Zone of skin (tissue), 1 donor: ENCODE results near the genes SHD and STAP2.

DNA sequence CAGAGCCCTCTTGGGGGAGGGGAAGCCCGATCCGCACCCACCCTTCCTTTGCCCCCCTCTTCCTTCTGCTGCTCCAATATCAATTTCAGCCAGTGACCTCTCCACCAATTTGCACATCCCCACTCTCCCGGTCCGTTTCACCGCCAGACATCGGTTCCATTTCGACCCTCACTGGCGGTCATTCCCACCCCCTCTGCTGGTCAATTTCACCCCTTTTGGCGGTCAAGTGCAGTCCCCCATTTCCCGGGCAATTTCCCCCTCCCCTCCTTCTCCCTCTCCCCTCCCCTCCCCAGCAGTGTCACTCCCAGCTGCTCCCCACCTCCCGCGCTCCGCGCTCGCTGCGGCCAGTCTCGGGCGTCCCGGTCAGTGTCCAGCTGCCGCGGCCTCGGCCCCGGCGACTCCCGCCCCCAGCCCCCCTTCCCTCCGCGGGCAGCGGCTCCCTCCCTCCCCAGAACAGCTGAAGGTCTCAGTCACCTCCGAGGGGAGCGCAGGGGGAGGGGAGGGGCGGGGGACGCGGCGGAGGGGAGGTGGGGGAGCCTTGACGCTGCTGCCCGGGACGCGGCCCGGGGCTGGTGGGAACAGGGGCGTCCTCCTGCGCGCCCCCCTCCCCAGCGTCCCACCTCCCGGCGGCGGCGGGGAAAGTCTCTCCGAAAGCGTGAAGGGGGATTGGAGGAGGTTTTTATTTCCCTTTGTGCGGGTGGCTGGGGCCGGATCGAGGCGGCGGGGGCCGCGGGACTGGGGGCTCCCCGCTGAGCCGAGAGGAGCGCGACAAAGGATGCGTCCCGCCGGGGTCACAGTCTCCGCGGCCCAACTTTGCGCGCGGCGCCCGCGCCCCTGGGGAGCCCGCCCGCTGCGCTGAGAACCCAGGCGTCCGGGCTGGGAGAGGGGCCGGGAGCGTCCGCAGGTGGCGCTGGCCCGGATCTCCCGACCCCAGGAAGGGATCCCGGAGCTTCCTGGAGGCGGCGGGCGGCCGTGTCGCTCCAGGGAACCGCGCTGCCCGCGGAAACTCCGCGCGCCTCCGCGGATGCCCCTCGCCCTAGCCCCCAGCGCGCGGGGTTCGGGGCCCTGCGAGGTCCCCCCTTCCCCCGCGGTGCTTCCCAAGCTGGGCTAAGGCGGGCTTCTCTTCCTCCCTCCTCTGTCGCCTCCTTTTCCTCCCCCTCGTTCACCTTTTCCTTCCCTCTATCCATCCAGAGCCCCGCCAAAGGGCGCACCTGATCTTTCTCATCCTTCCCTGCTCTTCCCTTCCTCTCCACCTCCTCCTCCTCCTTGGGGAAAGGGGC, at the start of gene SHD:
Gene SHD, plus strand, starts transcription at position 544 of the 1,280 bp plus-strand sequence.
- RRBS, result 3% methylated on average over 48 of the region's 110 CpGs

DNA sequence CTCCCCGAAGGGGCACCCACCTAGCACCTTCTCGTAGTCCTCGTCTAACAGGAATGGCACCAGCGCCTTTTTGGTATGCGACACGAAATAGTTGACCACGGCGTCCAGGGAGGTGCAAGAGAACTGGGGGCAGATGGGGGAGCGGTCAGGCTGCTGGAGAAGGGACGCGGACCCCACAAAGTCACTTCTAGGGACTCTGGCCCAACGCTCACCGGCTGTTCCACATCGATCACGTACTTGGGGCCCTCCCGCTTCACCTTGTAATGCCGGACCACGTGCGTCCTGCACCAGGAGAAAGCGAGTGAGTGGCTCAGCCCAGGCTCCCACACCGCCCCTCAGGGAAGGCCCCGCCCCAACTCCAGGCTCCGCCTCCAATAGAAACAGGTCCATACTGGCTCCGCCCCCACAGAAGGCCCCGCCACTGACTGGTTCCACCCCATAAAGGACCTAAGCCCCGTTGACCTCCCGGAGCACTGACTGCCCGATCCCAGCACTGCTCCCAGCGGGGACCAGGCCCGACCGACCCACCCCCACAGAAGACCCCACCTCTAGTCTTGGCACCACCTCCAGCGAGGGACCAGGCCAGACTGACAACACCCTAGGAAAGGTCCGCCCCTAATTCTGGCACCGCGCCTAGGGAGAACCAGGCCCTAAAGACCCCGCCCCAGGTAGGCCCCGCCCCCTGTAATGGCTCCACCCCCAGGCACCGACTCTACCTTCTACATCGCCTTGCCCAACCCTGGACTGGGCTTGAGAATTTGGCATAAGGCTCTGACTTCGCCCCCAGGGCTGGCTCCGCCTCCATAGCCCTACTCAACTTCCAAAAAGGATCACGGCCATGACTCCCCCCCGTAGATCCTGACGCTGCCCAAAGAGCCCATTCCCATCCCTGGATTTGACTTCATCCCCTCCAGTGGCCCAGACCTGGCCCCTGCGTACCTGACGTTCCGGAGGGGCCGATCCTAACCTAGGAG, 11.2 kb downstream of the STAP2 start:
- RRBS, result 68% methylated on average over 5 of the region's 48 CpGs

GRCh38 chr19:4337785-4338995, at the start of gene STAP2:
TSS of gene STAP2 (minus strand) at chr19:4338827.
- RRBS, result 14% methylated on average over 3 of the region's 32 CpGs

- RRBS, result 90% methylated on average over 3 of the region's 22 CpGs
Measured at GRCh38 chr19:4366240-4367199, 23.2 kb downstream of the MPND start.

GRCh38 chr19:4371165-4371777, 27.9 kb downstream of the MPND start:
- RRBS, result no CpG with 5 or more reads among the region's 17 CpGs

GRCh38 chr19:4379339-4379868, 20.9 kb downstream of the SH3GL1 start:
- RRBS, result no CpG with 5 or more reads among the region's 14 CpGs

DNA sequence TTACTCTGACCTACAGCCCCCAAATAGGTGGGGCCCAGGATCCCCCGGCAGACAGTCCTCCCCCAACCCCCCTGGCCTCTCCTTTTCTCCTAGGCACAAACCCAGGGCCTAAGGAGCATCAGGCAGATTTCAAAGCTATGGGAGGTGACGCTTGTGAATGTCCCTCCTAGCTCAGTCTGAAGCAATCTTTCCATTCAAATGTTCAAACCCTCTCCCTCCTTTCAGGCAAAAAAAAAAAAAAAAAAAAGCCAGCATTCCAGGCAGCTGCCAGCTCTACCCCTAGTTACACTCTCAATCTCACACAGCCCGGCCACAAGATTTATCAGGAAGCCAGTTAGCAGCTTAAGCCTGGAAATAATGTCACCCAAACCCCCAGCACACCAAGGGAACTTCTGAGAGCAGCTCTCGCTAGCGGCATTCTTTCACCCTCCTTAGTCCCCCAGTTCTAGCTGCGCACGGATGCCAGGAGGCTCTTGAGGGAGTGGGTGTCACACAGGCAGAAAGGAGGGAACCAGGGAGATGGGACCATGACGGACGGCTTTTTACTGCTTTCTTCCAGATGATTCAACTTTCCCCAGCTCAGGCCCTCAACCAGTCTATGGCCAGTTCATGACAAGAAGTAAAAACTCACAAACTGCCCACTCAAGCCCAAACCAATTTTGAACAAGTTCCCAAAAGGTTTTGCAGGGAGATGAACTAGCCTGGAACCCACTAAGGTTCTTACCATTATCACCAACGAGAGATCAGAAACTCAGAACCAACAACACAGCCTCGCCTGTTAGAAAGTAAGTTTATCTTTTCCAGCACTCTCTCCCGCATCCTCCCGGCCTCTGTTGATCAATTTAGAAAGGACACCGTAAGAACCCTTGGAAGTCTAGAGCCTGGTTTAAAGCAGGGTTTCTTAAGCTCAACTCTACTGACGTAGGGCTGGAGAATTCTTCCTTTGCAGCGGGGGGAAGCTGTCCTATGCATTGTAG, 6.2 kb downstream of the SH3GL1 start:
- RRBS, result no CpG with 5 or more reads among the region's 16 CpGs

GRCh38 chr19:4504221-4504916, 13.9 kb downstream of the PLIN4 start:
- RRBS, result no CpG with 5 or more reads among the region's 36 CpGs

GRCh38 chr19:4557085-4557801, 2.2 kb downstream of the SEMA6B start:
- RRBS, result 93% methylated on average over 1 of the region's 30 CpGs

DNA sequence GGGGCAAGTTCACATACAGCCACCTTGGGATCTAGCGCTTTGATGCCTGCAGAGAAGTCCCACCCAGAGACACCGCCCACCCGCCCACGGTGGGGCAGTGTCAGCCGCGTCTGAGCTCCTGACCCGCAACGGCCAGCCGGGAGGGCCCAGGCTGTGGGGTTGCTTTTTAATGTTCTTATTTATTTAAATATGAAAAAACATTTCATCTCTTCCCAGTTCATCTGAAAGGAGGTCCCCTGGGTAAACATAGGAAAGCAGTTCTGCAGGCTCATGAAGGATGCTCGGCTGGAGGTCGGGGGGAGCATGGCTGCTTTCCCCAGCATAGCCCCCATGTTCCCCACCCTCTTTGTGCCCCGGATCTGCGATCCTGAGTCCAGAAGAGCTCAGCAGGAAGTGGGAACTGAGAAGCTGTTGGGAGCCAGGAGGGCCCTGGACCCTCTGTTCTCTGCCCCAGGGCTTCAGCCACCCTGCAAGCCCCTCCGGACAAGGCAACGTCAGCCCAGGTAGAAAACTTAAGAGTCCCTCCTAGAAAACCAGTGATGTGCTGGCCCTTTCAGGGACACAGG, 12.7 kb downstream of the MYDGF start:
- RRBS, result 93% methylated on average over 4 of the region's 15 CpGs

GRCh38 chr19:4744798-4745343, 21.2 kb upstream of the DPP9 start:
- RRBS, result no CpG with 5 or more reads among the region's 6 CpGs

GRCh38 chr19:4860952-4861767, 6.3 kb downstream of the PLIN3 start:
- RRBS, result 5% methylated on average over 4 of the region's 15 CpGs

GRCh38 chr19:4976993-4977745, 8.3 kb downstream of the KDM4B start:
- RRBS, result 16% methylated on average over 7 of the region's 32 CpGs

GRCh38 chr19:4988546-4989325, 19.8 kb downstream of the KDM4B start:
- RRBS, result 72% methylated on average over 4 of the region's 21 CpGs

- RRBS, result no CpG with 5 or more reads among the region's 6 CpGs
Measured at GRCh38 chr19:5018296-5018725, 49.4 kb downstream of the KDM4B start.

- RRBS, result no CpG with 5 or more reads among the region's 30 CpGs
Measured at GRCh38 chr19:5060466-5061200, 91.7 kb downstream of the KDM4B start.

- RRBS, result 59% methylated on average over 7 of the region's 14 CpGs
Measured at GRCh38 chr19:5083455-5083960, 114.6 kb downstream of the KDM4B start.

DNA sequence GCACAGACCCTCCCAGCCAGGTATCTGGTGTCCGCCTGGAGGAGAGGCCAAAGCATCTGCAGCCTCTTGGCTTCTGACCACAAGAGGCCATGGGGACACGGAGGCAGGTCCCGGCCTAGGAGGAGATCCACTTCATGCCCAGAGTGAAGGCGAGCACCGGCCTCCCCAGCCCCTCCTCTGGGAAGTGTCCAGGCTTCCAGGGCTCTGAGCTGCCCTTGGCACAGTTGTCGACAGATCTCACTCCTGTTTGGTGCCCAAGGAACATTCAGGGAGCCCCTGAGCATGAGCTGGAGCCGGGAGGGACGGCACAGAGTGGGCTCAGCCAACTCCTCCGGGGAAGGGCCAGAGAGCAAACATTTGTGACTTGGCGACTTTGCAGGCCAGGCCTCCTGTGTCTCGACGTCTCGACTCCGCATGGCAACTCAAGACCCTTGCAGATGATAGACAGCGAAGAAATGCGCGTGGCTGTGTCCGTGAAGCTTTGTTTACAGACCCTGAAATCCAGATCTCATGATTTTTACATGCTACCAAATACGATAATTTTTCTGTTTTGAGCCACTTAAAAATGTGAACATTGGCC, 142.6 kb downstream of the KDM4B start:
- RRBS, result no CpG with 5 or more reads among the region's 19 CpGs

GRCh38 chr19:5130260-5130991, 161.5 kb downstream of the KDM4B start:
- RRBS, result no CpG with 5 or more reads among the region's 29 CpGs

GRCh38 chr19:5152181-5152929, 183.4 kb downstream of the KDM4B start:
- RRBS, result 94% methylated on average over 2 of the region's 17 CpGs